Mesothelial cell of epicardium (in vitro differentiated cells): ENCODE data around the genes NLRX1 and NECTIN1.

GRCh38 chr11:119073657-119074117 lies 6.1 kb downstream of the VPS11 start:
- PRO-cap, result no peak

- PRO-cap, result no peak
Measured at GRCh38 chr11:119085585-119086017, 920 bp downstream of the HMBS start.

DNA sequence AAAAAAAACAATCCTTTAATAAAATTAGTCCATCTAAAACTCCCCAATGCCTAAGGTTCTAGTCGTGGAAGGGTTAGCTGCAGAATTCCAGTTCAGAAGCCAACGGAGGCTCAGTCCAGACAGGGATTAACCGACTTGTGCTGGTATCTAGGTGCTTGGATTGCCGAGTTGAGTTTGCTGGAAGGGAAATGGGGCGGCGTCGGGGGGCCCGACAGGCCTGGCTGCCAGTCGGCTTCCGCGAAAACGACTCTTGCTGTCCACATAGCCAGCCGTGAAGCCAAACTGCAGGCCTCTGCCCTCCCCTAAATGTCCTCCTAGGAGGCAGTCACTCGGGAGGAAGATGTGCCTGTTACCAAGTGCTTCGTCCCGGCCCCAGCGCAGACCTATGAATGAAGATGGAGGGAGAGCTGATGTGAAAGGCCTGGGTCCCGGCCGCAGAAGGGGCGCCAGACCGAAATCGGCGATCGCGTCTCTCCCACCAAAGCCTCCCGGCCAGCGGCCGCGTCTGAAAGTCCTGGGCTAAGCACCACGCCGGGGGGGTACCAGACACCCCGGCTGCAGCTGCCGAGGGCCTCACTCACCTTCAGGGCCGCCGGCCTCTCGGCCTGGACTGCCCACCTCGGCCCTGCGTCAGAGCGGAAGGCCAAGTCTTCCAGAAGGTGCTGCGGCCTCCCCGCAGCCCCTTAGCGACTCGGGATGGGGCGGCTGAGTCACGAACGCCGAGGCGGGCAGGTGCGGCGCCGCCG lies 1.2 kb downstream of the H2AX start:
- PRO-cap, result no peak

- PRO-cap, result no peak
Measured at GRCh38 chr11:119103131-119103440, 1.4 kb upstream of the DPAGT1 start.

DNA sequence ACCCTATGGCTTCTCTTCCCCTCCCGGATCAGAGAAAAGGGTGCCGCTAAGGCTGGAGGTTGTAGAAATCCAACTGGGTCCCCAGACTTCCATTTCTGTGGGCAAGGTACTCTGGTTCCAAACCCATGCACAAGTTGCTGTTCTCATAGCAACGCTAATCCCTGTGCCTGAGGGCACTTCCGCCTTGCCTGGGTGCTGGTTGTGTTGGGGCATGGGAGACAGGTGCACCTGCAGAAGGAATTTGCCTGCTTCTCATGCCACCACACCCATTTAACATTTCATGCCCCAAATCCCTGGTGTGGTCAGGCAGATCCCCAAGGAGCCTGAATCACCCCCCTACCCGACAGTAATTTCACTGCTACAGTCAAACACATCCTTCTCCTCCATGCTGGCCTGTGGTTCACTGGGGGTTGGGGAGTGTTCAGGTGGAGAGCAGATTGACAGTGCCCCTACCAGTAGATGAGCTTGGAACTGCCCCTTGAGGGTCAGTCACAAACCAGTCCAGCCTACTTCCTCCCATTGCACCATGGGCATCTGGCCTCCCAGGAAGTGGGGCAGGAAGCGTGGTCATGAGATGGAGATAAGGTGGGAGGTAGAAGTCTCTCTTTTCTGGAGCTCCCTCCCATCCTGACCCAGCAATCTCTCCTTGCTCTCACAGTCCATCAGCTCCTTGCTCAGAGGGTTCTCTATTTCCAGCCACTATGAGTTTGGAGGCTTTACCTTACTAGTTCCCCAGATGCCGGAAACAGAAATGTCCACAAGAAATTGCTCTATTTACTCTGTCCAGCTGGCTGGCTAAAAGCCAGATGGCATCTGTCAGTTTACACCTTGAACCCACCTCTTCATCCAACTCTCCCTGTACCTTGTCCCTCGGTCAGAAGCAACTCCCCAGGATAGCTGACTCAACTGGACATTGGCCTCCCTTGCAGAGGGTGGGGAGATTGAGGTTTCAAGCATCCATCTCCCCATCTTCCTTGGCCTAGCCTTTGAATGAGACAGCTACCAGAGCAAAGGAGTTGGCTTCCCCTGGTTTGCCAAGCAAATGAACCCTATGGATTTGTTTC lies 1.4 kb downstream of the C2CD2L start:
- PRO-cap, result no peak

DNA sequence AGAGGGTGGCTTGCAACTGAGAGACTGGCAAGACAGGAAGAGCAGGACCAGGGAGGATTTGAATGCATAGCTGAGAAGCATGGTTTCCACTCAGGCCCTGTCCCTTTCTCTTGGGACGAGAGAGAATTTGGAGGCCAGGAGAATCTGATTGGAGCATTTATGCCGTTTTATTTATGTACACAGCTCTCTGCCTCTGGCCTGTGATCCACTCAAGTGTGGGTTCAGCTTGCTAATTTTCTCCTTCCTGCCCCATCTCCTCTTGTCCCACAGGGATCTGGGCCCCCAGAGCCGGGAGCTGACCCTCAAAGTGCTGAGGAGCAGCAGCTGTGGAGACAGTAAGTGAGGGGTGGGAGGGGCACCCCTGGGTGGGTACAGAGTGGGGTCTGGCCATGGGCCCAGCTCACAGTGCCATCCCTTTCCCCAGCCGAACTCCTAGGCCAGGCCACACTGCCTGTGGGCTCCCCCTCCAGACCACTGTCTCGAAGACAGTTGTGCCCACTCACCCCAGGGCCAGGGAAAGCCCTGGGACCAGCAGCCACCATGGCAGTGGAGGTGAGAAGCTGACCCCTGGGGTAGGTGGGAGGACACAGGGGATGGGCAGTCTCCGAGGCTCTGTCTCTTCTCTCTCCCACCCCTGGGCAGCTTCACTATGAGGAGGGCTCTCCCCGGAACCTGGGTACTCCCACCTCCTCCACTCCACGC lies 5.1 kb downstream of the C2CD2L start:
- PRO-cap, result no peak

GRCh38 chr11:119168445-119169302 lies at the start of gene NLRX1:
TSS of gene NLRX1 (plus strand) at chr11:119168725.
- PRO-cap, result unidirectional peak, plus-strand start at chr11:119168725

- PRO-cap, result no peak
Measured at GRCh38 chr11:119311999-119313055, 4.6 kb downstream of the MCAM start.

DNA sequence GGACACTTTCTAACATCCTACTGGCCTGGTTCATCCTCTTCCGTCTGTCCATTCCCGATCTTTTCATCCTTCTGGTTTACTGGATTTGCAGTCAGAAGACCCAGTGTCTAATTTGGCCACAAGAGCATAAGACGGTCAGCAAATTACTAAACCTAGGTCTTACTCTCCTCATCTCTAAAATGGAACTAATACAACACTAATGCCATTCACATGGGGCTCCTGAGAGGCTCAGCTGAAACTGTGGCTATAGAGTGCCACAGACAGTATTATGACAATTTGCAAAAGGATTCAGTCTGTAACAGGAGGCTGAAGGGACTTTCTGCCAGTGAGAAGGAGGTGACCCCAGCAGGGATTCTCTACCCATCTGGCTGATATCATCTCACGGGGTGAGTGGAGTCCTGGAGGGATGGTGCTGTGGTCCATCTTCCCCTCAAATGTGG lies 7.0 kb downstream of the NECTIN1 start:
- PRO-cap, result no peak

GRCh38 chr11:119729075-119729684 lies at the start of gene NECTIN1:
TSS of gene NECTIN1 (minus strand) at chr11:119729200.
- PRO-cap, result unidirectional peak, minus-strand start at chr11:119729170; unidirectional peak, minus-strand start at chr11:119729198

DNA sequence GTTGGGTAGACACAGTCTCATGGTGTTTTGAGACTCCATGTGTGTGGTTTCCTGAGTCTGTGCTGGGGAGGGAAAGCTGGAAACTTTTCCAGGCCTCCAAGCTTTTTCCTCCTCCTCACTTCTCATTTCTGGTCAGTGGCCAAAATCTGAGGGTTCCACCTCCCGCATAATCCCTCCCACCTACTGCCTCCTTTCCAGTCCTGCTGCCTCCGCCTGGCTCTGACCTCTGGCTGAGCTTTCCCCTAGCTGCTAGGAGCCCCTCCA lies 51.2 kb upstream of the NECTIN1 start:
- PRO-cap, result no peak

DNA sequence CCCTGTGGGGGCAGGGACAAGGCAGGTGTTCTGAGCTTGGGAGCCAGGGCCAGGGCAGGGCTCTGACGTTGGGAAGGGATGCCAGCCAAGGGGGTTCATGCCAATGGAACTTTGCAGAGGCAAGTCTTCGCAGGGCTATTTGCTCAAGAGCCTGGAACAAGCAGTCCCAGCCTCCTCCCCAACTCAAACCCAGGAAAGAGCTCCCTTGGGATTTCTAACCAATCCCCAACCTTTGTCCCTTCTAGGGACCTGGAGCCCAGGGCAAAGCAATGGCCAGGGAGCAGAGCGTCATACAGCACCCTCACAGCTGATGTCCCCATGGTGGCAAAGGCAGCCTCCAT lies 144.0 kb downstream of the TRIM29 start:
- PRO-cap, result no peak

GRCh38 chr11:120192609-120193035 lies 18.2 kb upstream of the OAF start:
- PRO-cap, result no peak

GRCh38 chr11:120224777-120225894 lies 14.3 kb downstream of the OAF start:
- PRO-cap, result no peak

DNA sequence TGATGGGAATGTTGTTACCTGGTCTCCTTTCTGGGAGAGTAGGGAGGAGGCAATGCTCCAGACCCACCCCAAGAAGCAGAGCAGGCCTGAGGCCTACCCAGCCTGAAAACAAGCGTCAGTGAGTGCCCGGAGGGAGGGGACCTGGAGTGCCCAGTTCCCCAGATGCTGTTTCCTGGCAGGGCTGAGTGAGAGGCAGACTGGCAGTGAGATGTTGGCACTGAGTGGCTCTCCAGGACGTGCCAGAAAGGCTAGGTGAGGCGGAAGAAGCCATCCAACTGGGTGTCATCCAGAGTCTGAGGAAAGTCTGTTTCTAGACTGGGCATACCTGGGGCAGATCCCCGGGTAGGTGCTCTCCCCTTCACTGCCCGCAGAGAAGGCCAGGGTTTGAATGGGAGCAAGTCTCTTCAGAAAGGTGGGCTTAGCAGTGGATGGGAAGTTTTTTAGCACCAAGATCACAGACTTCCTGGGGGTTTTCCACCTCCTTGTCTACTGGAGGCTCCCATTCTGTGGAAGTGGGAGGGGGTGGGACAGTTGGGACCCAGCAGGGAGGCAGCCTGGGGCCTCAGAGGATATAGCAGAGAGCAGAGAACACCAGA lies 1.4 kb downstream of the POU2F3 start:
- PRO-cap, result no peak

- PRO-cap, result no peak
Measured at GRCh38 chr11:120271505-120272042, 31.6 kb downstream of the POU2F3 start.

DNA sequence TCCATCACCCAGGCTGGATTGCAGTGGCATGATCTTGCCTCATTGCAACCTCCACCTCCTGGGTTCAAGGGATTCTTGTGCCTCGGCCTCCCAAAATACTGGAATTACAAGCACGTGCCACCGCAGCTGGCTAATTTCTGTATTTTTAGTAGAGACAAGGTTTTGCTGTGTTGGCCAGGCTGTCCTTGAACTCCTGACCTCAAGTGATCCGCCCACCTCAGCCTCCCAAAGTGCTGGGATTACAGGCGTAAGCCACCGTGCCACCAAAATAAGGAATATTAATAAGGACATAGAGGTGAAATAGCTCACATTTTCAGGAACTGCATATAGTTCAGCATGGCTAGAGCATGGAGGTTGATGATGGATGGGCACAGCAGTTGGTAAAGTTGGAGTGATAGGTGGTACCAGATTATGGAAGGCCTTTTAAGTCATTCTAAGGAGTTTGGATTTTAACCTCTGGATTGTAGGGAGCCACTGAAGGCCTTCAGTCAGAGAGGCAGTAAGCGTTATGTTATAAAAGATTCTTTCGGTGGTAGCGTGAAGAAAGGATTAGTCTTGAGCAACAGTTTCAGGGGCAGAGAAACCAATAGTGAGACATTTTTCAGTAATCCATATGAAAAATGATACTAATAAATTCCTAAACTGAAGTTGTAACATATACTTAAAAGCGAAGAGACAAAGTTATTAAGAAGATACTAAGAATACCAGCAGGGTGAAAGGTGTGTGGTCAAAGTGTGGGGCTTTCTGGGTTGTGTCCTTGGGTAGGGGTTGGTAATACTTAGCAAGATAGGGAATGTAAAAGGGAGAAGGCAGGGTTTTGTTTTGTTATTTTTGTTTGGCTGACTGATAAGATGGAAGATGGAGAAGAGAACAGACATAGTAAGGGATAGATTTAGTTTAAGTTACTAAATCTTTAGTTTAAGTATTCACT lies 21.7 kb downstream of the ARHGEF12 start:
- PRO-cap, result no peak

DNA sequence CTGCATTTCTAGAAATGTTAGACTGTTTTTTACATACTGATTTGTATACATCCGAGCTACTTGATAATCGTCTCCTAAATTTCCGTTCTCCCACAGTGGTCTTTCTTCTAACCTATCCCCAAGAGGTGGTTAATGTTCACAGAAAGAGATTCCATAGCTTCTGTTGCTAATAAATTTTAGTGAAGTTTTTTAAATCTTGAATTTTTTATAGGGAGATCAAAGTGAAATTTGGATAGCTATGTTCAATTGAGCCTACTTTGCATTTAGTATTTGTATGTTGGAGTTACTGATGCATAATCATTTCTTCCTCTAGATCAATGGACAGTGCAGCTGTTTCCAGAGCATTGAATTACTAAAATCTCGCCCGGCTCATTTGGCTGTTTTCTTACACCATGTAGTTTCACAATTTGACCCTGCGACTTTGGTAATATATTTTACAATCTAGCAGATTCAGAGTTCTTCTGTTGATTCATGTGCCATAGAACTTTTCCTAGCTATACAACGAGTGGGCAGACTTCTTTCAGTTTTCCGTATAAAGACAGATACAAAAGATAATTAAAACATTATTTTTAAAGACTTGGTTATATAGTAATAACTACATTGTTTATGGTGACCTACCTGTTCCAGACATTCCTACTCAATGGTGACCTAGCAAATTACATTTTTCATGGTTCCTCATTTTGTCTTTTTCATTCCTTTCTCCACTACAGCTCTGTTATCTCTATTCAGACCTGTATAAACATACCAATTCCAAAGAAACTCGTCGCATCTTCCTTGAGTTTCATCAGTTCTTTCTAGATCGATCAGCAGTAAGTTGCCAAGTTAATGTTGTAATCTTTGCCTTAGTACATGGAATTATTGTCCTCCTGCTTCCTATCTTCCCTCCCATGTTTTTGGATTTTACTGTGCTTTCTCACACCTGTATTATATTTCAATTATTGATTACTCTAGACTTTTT lies 69.9 kb upstream of the GRIK4 start:
- PRO-cap, result no peak

DNA sequence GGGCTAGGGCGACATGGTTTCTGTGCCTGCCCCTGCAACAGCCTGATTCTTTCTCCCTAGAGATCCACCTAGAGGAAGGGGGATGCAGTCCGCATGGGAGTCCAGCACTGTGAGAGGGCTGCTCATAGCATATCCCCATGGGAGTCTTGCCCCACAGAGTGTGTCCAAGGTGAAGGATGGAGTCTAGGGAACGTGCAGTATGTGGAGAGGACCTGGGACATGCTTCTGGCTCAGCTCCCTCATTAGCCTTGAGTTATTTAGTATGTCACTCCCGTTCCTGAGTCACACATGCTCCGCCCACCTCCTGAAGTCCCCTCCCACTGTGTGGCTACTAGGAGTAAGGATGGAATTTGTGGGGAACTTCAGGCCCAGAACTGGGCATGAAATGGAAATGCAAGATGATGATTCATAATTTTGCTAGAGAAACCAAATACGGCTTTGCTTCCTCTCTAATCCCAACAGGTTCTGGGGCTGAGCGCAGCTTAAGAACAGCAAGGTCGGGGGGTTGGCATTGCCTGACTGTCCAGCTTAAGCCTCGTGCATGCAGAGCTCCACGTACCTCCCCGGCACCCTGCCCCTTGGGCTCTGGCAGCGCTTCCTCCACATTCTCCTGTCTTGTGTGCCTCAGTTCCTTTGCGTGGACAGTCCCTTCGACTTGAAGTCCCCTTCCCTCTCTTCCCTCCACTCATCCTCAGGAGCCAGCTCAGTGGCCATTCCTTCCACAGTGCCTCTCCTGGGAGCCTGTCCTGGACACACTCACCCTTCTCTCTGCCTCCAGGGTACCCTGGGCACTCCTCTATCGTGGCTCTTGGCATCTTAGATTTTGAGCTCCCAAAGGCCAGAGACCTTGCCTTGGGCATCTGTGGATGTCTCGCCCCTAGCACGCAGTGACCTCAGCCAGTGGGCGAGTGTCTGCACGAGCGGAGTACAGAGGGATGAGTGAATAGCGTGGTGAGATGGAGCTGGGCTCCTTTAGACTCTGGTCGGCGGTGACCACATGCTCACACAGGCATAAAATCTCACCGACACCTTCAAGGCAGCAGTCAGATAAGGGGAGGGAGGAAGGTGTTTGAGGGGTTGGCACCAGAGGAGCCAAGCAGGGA lies 35.3 kb downstream of the GRIK4 start:
- PRO-cap, result no peak

DNA sequence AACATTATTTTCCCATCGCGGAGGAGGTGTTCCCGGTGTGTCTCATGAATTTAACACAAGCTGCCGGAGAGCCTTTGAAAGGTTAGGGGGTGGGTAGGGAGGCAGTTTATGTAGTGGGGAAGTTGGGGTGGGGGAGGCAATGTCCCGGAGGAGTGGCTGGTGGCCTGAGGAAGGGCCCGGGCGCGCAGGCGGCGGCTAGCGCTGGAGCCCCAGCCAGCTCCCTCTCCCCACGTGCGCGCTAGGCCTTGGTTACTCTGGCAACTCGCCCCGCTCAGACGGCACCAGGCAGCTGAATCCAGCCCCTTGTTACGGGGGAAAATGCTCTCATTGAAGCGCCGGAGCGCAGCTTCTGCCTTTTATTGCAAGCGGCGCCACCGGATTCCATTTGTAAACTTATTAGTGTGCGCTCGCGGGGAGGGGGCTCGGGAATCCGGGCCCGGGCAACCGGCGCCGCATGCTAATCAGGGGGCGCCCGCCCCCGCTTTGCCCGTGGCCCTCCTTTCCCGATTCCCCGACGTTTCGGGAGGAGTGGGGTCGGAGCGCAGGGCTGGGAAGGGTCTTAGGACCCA lies 52.5 kb downstream of the GRIK4 start:
- PRO-cap, result no peak